H7 (cell line): ENCODE results near the genes DAGLA, INCENP and SCGB2A1.

- RAMPAGE, long total RNA = no peak
Observed at GRCh38 chr11:61362534-61362937, 362 bp downstream of the TMEM138 start.

GRCh38 chr11:61535301-61535886 lies 26.8 kb downstream of the LRRC10B start:
- RAMPAGE, long total RNA = no peak

- RAMPAGE, long total RNA = no peak
Observed at GRCh38 chr11:61602958-61603674, 22.2 kb upstream of the SYT7 start.

DNA sequence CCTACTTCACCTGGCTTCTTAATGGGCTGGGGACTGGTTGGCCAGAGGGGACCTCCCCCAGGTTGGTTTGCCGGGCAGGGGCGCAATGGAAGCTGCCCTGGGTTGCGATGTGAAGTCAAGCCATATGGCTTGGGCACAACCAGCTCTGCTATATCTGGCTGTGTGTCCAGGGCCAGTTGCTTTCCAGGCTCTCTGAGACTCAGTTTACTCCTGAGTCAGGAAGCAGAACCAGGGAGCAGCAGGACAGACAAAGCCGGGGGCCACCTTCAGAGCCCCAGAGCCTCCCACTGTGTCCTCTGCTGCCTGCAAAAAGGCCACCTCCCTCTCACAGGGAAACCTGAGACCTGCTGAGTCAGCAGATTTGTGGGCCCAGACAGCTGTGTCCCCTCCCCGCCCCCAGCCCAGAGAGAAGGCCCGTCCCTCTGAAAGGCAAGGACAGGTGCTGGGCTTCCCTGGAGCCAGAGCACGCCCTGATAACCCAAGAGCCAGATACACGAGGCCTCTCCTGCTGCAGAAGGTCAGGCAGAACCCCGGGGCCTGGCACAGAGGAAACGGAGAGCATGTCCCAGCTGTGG lies 29.2 kb upstream of the DAGLA start:
- RAMPAGE, long total RNA = no peak

- RAMPAGE, long total RNA = no peak
Observed at GRCh38 chr11:61654269-61655055, 25.7 kb upstream of the DAGLA start.

- RAMPAGE, long total RNA = no peak
Observed at GRCh38 chr11:61679780-61680736, at the start of gene DAGLA. Gene DAGLA, plus strand, starts transcription at chr11:61680391.

DNA sequence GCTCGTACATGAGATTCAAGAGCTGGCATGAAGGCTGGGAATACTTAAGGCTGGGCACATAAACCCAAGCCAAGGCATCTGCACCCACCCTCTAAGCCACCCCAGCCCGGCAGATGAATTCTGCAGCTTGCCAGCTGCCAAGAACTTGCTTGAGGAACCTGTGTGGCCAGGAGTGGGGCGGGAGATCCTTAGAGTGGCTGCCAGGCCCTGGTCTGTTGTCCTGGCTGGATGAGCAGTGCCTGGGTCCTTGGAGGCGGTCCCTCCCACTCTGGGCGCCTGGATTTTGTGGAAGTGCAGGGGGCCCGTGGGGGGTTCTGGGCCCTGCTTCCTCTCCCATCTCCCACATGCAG lies 8.1 kb downstream of the DAGLA start:
- RAMPAGE, long total RNA = no peak

GRCh38 chr11:61706442-61706947 lies 26.3 kb downstream of the DAGLA start:
- RAMPAGE, long total RNA = no peak

DNA sequence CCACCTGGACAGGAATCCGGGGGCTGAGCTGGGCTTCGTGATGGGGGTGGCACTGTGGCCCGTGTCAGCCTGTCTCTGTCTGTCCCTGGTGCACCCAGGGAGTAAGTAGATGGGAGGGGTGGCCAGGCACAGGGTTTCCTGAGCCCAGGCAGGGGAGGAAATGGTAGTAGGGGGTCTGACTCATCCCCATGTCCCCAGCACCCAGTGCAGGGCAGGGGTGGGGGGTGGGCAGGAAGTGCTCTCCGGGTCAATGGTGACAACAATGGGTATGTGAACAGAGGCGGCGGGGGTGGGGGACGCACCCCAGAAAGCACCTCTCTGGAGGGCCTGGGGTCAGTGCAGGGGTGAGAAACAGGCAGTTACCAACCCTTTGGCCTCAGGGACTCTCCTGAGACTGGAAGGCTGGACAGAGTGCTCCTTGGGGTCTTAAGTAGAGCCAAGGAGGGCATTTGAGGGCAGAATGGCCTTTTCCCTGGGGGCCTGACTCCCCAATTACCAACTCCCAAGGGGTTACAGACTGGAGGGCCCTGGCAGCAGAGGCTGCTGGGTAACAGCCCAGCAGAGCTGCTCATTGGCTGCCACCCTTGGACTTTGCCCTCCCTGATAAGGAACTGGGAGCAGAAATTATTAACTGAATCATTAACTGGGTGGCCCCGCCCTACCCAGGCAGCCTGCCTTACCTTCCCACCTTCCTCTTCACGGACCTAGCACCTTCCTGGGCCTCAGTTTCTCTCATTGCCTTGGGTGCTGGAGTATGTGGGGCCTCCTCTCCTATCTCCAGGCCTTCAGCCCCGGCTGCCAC lies 4.2 kb downstream of the MYRF start:
- RAMPAGE, long total RNA = no peak

DNA sequence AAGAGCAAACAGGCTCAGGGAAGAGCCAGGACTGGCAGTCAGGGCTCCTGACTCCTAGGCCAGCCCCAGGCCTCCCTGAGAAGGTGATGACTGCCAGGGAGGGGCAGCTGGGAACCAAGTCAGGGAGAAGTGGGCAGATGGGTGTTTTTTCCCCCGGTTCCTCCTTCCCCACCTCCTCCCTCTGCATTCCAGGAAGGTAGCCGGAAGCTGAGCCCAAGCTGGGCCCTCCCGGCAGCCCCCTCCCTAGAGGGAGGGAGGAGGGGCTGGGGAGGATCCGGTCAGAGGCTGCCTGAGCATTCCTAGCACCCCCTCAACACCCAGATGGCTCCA lies 19.6 kb downstream of the MYRF start:
- RAMPAGE, long total RNA = no peak

DNA sequence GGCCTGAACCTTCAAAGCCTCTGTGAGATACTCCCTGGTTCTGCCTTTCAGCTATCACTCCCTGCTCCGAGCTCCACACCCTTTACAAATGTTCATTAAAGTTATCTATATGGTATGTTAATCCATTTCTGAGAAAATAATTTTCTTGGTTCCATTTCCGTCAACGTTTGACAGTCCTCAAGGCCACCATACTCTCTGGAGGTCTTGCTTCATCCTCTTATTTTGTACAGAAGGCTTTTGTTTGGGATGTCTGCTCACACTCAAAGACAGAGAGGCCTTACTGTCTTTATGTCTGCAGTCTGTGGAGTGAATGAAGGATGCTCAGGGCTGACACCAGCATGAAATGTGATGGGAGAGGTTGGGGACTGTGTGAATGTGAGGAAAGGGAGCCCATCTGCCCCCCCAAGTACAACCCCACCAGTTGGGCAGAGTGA lies 1.7 kb upstream of the FADS2 start:
- RAMPAGE, long total RNA = no peak

DNA sequence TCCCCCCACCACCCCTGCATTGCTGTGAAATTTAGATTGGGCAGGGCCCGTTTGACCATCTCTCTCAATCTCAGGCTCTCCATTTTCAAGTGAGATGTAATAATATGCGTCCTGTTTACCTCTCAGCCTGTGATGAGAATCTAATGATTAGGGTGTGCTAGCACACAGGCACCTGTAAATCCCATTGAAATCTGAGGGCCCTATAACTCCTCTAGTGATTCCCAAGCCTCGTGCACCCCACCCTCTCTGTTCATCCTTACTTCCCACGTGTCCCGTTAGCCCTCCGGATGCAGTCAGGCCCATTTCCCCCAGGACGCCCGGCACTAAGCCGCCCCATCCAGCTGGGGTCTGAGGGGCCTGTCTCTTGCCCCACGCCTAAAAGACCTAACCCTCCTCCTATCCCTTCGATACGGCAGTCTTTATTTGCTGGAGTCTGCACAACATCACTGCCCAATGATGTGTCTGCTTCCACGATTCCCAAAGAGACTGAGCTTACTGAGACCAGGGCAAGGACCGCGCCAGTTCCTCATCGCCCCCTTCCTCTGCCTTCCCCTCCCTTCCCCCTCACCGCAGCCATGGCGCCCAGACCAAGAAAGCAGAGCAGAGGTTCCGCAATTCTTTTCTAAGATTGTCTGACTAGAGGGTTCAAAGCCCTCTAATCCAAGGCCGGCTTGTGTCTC lies 1.1 kb upstream of the FADS2 start:
- RAMPAGE, long total RNA = no peak

GRCh38 chr11:61833465-61834043 lies 5.5 kb downstream of the FADS2 start:
- RAMPAGE, long total RNA = no peak

DNA sequence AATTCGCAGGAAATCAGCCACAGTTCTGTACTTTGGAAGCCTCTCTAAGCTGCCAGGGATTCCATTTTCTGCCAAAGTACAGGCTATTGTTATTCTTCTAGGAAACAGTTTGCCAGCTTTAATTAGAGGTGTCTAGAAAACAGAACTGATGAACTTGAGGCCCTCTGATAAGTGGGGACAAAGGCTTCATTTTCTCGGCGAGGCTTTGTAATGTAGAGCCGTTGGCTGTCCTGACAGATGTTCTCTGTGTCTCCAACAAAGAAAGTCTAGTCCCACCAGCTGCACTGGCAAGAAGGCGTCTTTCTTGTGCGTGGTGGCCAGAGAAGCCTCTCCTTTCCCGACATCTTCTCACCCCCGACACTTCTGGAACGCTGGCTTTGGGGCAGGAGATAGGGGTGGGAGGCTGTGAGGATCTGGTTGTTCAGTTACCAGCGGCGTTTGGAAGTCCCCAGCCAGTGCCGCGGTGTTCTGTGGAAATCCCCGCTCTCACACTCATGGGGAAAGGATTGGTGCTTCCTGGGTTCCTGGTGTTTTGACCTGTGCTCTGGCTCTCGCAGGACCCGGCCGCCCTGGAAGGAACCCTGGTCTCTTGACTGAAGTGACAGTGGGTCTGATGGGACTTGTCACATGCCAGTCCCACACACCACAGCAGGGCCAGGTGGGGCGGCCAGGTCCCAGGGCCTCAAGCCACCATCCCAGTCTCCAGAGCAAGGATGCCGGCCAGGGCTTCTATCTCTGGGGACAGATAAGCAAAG lies 23.1 kb downstream of the FADS2 start:
- RAMPAGE, long total RNA = no peak

- RAMPAGE, long total RNA = no peak
Observed at GRCh38 chr11:61853681-61854310, 25.7 kb downstream of the FADS2 start.

GRCh38 chr11:61918563-61919462 lies 1.4 kb upstream of the RAB3IL1 start:
- RAMPAGE, long total RNA = no peak

GRCh38 chr11:61923573-61923935 lies 6.2 kb upstream of the RAB3IL1 start:
- RAMPAGE, long total RNA = no peak

- RAMPAGE, long total RNA = start-site peak on the plus strand at chr11:62124046-62124055, 29 reads
Observed at GRCh38 chr11:62123421-62124251, at the start of gene INCENP. Gene INCENP, plus strand, starts transcription at chr11:62124011.

- RAMPAGE, long total RNA = no peak
Observed at GRCh38 chr11:62169311-62169655, 20.7 kb upstream of the SCGB1D1 start.

GRCh38 chr11:62208350-62208973 lies at the start of gene SCGB2A1:
Gene SCGB2A1, plus strand, starts transcription at chr11:62208673.
- RAMPAGE, long total RNA = no peak